ENCODE results near the genes PLA2G2E, PLA2G2F and ECE1.

DNA sequence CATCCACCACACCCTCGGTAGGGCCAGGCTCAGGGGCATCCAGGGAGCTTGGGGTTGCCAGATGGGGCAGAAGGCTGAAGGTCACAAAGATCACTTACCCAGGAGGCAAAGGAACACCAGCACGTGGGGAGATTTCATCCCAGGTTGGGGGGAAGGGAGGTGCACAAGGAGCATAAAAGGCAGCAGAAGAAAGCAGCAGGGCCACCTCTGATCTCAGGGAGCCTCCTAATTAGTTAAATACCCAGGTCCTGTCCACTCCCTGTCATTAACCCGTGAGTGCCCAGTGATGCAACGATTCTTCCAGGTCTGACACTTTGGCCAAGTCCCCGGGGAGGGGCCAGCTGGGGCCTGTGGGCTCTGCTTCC, at the start of gene PLA2G2E:
PLA2G2E (minus strand) TSS at position 196 of the 365 bp plus-strand sequence.
- PRO-cap = no peak

- PRO-cap = no peak
Measured at GRCh38 chr1:20139055-20139448, at the start of gene PLA2G2F. Gene PLA2G2F, plus strand, starts transcription at chr1:20139323.

GRCh38 chr1:20178545-20179332, 7.2 kb upstream of the UBXN10 start:
- PRO-cap = no peak

- PRO-cap = no peak
Measured at GRCh38 chr1:20192299-20192936, 6.1 kb upstream of the PLA2G2C start.

DNA sequence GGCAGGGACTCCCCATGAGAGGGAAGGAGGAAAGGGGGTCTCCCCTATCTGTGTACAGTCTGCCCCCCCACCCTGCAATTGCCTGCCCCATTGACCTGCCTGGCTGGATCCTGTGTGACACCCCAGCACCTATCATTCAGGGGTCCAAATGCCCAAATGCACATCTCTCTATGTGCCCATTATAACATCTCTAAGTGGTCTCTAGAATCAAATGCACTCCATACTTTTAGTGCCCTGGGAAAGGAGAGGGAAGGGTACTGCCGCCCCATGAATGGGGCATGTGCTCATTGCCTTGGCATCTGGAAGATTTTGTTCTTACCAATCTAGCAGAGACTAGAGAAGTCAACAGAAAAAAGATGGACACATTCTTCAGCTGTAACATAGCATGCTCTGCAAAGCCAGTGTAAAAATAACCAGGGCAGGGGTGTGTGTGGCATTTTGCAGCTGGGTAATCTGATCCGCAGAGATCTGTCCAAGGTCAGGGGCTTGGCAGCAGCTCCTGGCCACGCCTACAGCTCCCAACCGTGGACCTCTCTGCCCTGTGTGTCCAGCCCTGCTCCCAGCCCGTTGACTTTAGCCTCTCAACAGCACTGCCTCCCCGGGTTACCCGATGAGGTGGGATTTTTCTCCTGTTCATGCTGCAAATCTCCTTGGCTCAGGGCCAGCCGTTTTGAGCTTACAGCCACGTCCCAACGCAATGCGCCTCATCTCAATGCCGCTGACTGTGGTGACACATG, 67.9 kb downstream of the VWA5B1 start:
- PRO-cap = no peak

- PRO-cap = no peak
Measured at GRCh38 chr1:20606334-20606748, 17.4 kb downstream of the CDA start.

DNA sequence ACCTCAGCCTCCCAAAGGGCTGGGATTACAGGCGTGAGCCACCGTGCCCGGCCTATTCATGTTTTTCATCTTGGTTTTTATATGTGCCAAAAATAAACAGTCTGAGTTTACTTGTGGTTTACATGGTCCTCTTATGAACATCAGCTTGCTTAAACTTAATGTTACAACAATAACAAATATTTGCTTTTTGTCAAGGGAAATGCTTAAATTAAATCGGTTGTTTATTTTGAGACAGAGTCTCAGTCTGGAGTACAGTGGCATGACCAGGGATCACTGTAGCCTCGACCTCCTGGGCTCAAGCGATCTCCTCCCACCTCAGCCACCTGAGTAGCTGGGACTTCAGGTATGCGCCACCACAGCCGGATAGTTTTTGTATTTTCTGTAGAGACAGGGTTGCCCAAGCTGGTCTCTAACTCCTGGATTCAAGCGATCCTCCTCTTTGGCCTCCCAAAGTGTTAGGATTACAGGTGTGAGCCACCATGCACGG, 2.3 kb downstream of the HP1BP3 start:
- PRO-cap = no peak

DNA sequence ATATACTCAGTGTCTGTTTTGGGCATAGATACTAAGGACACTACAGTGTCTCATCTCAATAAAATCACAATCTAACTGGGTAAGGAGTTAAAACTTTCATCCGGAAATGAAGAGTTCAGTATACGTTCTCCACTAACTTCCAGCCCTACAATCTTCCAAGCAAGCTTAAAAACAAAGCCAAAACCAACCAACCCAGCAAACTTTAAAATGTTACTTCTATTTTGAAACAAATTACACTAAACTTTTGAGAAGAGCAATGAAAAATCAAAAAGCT, 1.6 kb downstream of the HP1BP3 start:
- PRO-cap = no peak

- PRO-cap = no peak
Measured at GRCh38 chr1:20899473-20900074, 112.5 kb upstream of the HP1BP3 start.

- PRO-cap = no peak
Measured at GRCh38 chr1:20972871-20973261, 185.8 kb upstream of the HP1BP3 start.

GRCh38 chr1:21069483-21069861, 107.2 kb downstream of the EIF4G3 start:
- PRO-cap = no peak

DNA sequence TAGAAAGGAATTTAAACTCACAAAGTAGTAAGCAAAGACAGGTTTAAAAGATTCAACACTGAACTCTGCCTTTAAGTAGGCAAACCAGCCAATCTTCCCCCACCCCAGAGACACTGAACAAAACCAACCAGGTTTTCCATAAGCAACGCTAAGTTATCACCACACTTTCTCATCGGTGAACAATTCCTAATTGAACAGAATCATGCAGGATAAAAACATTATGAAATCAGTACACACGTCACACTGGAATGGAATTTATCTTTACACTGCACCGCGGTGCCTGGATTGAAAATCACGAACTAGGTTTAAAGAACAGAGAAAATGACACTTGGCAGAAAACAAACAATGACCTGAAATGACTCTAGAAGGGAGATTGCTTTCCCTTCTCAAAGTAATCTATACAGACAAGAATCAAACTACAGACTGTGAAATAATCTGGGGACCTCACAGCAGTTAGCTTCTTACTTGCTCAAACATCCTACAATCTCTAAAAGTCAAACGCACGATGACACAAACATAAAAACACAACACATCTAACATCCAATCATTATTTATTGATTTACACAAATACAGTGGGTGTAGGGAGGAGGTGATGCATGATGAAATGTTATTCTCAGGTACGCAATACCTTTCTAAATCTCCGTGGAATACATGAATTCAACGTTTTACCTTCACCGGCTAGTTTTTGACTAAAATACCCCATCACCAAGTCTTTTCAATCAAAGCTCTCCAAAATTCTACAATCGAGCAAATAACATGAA, 1.9 kb downstream of the EIF4G3 start:
- PRO-cap = no peak

DNA sequence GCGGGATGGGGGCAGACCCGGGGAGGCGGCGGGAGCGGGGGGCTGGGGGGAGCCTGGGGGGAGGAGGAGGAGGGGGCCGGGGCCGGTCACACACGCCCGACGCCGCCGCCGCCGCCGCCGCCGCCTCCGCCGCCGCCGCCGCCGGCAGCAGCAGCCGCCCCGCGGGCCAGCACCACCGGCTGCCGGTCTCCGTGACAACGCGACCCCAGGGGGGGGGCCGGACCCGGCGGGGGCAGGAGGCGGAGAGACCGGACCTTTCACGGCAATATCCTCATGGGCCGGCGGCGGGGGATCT, 282 bp downstream of the EIF4G3 start:
- PRO-cap = unidirectional peak, minus-strand start at position 181 of the sequence

DNA sequence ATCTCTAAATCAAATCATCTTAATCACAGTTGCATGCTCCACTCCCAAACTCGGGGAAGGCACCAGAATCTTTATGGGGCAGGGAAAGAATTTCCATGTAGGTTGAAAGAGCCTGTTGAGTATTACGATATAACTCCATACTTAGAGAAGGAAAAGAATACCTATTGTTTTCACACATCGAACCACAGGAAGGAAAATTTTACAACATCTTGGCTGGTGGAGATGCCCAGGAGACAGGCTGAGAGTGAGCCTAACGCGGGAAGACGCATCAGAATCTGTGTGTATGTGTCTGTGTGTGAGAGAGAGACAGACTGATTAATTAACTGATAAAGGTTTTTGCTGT, 15.4 kb downstream of the ECE1 start:
- PRO-cap = no peak

DNA sequence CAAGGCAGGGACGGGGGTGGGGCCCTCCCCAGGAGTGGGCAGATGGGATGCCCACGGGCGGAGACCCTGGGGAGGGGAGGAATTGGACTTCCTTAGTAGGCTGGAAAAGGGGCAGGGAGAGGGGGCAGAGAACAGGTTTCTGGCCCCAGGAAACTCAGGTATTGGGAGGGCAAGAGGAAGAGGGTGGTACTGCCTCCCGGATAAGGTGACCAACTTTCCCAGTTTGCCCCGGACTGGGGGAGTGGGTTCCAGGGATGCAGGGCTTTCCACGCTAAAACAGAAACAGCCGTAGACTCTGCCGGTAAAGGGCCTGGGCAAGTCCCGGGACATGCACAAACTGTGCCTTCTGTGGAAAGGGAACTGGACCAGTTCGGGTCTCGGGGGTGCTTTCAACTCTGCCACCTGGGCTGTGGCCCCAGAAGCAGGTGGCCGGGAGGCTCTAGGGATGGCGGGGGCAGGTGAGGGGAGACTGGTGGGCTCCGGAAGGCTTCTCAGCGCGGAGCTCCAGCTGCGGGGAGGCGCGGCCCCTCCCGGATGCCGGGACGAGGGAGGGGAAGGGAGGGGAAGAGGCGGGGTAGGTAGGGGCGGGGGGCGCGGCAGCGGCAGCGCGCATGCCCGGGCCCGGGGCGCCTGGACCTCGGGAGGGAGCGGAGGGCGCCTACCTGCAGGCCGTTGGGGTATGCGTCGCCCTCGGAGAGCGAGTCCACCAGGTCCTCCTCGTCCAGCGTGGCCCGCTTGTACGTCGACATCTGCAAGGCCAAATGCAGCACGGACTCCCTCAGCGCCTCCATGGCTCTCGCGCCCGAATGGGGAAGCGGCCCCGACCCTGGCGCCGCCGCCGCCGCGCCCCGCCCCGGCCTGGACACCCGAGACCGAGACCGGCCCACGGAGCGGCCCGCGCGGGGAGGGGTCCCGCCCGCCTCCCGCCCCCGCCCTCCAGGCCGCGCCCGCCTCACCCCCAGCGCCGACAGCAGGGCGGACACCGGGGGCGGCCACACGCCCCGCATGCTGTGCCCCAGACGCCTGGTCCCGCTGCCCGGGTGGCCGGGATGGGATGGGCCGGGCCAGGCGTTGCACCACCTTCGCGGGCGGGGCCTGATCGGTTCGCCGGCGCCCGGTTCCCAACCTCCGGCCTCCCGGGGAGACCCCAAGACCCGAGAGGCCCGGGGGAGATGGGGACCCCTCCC, at the start of gene ECE1:
ECE1 (minus strand) TSS at position 1,056 of the 1,187 bp plus-strand sequence.
- PRO-cap = bidirectional peak, plus-strand start at position 577 of the sequence, minus-strand start at position 536 of the sequence; bidirectional peak, plus-strand start at position 1,081 of the sequence, minus-strand start at position 1,031 of the sequence

DNA sequence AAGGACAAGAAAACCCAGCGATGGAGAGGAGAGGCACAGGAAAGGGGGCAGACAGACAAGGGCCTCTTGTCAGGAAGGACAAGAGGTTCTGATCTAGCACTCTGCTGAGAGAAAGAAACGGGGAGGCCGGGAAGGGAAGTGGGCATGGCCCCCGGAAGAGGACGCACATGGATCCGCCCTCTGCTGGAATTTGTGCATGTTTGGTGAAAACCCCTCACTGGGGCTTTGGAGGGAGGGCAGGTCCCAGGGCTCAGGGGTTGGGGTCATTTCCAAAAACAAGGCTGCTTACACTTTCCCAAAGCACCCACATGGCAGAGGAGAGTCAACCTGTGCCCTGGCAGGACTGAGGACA, 32.4 kb upstream of the ECE1 start:
- PRO-cap = no peak

DNA sequence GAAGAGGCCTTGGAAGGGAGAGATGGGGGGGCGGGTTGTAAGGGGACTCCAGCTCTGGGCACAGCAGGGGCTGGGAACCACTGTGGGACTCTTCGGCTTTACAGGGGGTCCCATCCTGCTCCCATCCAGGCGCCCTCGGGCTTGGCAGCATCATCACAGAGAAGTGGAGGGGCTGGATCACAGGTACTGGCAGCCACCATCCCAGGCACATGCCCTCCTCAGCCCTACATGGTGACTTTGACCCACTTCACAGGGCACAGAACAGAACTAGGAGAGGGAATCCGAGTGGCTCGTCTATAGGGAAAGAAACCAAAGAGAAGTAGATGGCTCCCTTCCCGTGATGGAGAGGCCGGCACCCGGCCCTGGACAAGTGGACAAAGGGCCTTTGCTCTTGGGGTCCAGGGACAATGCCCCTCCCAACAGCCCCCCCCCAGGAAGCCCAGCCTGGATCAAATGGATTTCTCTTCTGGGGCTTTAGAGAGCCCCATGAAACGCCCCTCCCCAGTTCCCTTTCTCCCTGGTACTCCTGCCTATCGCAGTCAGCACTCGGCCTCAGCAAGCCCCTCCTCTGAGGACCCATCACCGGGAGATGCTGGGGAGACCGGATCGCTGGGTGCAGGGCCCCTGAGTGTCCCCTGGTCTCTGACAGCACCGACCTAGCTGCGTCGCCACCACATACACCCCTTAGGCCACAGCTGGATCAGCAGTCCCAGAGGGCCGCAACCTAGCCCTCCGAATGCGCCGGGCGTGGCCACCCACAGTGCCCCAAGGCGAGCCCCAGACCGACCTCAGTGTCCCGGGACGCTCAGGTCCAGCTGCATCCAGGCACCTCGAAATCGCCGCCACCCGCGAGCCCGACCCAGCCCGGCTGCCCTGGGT, 54.1 kb upstream of the ECE1 start:
- PRO-cap = bidirectional peak, plus-strand start at position 606 of the sequence, minus-strand start at position 364 of the sequence; bidirectional peak, plus-strand start at position 760 of the sequence, minus-strand start at position 740 of the sequence

DNA sequence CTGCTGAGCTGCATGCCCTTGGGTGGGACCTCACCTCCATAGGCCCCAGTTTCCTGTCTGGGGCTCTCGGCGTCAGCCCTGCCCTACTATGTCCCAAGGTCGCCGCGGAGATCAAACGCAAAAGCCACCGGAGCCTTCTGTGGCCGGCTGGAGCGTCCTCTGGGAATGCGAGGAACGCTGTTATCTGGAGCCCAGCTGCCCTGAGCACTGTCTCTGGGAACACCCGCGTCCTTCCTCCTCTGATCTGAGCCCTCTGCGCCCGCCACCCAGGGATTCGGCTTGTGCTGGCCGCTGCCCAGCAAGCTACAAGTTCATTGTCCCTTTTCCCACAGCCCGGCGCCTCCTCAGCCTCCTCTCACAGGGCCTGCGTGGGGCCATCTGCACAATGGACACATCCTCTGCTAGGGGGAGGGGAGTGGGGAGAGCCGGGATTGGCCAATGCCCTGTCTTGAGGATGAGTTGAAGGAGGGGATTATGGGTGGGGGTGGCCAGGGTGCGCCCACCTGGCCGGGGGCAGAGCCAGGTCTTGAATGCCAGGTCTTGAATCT, 29.1 kb downstream of the ALPL start:
- PRO-cap = no peak

- PRO-cap = no peak
Measured at GRCh38 chr1:21574464-21575305, 65.5 kb downstream of the ALPL start.

GRCh38 chr1:21723834-21724438, 54.8 kb upstream of the RAP1GAP start:
- PRO-cap = no peak

Measured in left colon (tissue), 1 donor.